Metastatic Liver Carcinoma in the Lung (tissue), 2 donors: Measurements from ENCODE around the gene KCNRG.

DNA sequence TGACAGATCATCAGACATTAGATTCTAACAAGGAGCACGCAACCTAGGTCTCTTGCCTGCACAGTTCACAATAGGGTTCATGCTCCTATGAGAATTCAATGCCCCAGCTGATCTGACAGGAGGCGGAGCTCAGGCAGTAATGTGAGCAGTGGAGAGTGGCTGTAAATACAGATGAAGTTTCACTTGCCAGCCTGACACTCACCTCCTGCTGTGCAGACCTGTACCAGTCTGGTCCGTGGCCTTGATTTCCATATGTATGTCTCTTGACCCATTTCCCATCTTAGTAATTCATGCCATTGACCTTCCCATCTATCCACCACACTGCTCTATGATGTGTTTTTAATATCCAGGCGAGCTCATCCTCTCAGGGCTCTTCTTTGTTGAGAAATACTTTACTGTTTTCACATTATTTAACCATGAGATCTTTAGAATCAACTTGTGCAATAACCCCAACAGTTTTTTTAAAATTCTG lies 95.2 kb downstream of the LRCH1 start:
- PRO-cap, 2 experiments, result peak in 1 of 2 experiments; most common minus-strand start position 72 of the sequence (in 1)

DNA sequence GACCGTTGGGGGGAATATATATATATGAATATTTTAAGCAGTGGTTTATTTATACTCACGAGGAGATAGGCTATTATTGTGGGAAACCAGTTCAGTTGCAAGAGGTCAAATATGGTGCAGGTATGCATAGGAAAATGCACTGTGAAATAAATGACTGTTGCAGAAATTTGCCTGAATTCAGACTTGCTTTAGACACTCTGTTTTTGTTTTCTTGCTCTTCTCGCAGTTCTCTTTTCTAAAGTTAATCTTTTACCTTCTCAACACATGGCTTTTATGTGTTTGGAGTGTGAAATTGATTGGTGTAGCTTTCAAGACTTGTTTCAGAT lies 109.7 kb downstream of the LRCH1 start:
- PRO-cap, 2 experiments, result no peak in any of the 2 experiments

DNA sequence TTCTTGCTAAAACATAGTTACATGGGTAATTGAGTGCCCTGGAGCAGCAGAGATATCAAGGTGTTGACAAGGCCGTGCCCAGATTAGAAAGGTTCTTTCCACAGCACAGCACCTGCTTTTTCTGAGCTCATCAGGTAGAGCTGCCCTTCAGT lies 114.1 kb downstream of the LRCH1 start:
- PRO-cap, 2 experiments, result no peak in any of the 2 experiments

- PRO-cap, 2 experiments, result no peak in any of the 2 experiments
Measured at GRCh38 chr13:46704865-46705295, 92.1 kb downstream of the ESD start.

- PRO-cap, 2 experiments, result no peak in any of the 2 experiments
Measured at GRCh38 chr13:46759906-46760442, 37.0 kb downstream of the ESD start.

- PRO-cap, 2 experiments, result no peak in any of the 2 experiments
Measured at GRCh38 chr13:48071918-48072782, 22.8 kb downstream of the MED4 start.

- PRO-cap, 2 experiments, result no peak in any of the 2 experiments
Measured at GRCh38 chr13:48248882-48249429, 15.9 kb downstream of the ITM2B start.

GRCh38 chr13:48307234-48307455 lies 3.6 kb downstream of the RB1 start:
- PRO-cap, 2 experiments, result no peak in any of the 2 experiments

DNA sequence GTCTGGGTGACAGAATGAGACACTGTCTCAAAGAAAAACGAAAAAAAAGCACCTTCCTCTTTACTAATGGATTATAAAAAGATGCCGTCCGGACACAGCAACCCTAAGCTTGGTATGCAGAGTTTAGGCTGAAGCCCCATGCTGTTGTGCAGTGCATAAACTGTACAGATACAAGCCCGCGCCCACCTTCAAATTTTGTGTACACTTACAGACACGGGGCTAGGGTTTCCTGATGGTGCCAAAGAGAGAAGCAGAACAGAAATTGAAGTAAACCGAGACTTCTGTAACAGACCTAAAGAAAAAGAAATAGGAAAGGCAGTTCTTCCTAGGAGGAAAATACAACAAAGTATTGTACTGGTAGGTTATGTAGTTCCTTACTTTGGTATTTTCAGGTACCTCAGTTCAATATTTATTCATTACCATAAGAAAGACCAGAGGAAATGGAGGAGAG lies 8.9 kb downstream of the LPAR6 start:
- PRO-cap, 2 experiments, result no peak in any of the 2 experiments

DNA sequence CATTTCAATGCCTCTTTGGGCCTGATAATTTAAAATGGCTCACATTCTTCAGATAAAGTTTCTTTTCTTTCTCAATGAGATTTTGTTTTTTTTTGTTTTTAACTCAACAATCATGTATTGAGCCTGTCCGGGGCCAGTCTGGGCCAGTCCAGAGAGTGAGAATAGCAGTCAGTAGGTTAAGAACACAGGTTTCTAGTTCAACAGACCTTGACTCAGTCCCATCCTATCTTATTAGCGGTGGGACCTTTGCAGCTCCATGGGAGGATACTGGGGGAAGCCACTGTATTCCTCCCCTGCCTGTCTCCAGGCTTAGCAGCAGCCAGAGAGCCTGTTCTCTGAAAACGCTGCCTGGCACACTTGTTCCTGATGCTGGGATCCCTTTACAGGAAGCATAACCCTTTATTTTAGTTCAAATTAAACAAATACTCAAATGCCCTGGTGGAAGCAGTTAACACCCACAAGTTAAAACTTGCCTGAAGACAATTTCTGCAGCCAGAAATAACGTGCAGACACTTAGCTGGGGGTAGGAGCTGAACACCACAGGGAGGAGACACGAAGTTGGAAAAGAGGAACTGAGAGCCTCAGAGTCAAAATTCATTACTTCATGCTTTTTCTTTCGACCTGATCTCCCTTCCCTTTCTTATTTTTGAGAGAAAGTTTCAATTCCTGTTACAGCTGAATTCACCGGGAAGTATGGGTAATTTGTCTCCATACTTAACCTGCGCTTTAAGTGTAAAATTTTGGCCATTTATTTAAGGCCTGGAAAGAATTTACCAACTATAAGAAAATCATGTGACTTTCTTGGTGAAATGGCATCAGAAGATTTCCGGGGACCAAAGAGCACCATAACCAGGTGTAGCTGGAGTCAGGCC lies 46.1 kb upstream of the RCBTB2 start:
- PRO-cap, 2 experiments, result no peak in any of the 2 experiments

DNA sequence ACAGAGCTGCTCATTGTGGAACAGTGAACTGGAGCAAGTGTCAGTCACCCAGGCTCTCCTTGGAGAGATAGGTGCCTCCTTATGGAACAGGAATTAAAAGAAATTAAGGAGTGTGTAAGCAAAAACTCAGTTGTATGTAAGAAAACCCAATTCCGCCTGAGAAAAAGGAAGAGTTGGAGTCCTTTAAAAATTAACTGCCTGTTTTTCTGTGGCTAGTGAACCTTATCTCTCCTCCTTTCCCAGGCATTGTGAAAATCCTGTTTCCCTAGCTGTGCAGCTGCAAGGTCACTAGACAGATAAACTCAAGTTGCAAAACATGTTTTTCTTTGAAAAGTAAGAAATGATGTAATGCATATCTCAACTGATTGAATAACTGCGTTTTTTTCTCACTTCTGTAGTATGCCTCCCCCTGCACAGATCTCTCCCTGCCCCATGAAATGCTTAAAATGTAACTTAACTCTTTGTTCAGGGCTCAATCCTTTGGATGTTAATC lies 27.8 kb upstream of the CYSLTR2 start:
- PRO-cap, 2 experiments, result no peak in any of the 2 experiments

- PRO-cap, 2 experiments, result no peak in any of the 2 experiments
Measured at GRCh38 chr13:48980089-48980657, 4.5 kb downstream of the FNDC3A start.

DNA sequence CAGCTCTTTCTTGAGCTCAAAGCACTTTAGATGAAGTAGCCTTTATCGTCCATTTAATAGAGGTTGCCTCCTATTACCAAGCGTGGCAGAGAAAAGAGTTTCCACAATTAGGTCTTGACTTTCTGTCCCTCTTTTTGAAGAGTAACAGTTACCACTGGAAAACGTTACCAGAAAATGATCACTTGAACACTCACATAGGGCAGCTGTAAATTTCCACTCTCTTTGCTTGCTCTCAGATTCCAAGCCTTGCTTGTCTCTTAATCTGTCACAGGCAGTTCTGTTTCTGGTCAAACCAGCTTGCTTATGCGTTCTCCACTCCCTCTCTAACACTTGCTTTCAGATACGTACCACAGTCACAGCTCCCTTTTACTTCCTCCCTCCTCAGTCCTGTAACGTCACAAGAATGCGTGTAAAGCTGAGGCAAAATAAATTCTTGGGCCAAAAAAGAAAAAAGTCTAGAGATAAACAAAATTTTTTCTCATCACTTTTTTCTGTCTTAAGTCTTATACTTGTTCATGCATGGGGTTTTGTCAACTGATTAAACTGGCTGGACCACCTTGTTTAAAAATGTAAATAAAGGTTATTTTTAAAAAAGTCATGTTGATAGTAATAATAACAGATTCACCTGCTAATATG lies 42.5 kb downstream of the CAB39L start:
- PRO-cap, 2 experiments, result peak in 2 of 2 experiments; most common minus-strand start position 279 of the sequence (in 1)

- PRO-cap, 2 experiments, result no peak in any of the 2 experiments
Measured at GRCh38 chr13:49530295-49530899, 34.6 kb downstream of the PHF11 start.

GRCh38 chr13:49533926-49534417 lies 38.2 kb downstream of the PHF11 start:
- PRO-cap, 2 experiments, result no peak in any of the 2 experiments

- PRO-cap, 2 experiments, result no peak in any of the 2 experiments
Measured at GRCh38 chr13:49540431-49541010, 44.8 kb downstream of the PHF11 start.

DNA sequence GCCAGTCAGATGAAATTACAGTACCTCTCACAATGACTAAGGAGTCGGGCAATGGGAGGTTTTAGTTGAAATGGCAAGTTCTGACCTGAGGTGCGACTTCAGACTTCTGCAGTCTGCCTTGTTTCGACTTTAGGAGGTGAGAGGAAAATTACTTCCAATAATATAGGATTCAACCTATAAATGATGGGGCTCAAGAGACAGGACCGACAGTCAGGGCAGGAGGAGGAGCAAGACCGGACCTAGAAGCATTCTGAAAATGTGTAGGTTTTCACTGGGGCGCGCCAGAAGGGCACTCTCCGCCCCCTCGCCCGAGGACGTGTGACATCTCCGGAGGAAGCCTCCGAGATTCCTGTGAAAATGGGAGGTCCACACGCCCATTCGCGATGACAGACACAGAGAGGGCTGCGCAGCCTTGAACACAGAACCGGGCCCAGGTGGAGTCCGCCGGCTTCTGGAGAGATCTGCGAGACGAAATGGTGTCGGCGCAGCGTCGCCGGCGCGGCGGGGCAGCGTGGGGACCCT lies 547 bp downstream of the SPRYD7 start:
- PRO-cap, 2 experiments, result peak in 2 of 2 experiments; most common plus-strand start position 377 of the sequence (in 2); most common minus-strand start position 258 of the sequence (in 1)

GRCh38 chr13:50015126-50015605 lies at the start of gene KCNRG:
KCNRG (plus strand) TSS chr13:50015444.
- PRO-cap, 2 experiments, result no peak in any of the 2 experiments

GRCh38 chr13:50080876-50081452 lies 65.7 kb downstream of the KCNRG start:
- PRO-cap, 2 experiments, result no peak in any of the 2 experiments

DNA sequence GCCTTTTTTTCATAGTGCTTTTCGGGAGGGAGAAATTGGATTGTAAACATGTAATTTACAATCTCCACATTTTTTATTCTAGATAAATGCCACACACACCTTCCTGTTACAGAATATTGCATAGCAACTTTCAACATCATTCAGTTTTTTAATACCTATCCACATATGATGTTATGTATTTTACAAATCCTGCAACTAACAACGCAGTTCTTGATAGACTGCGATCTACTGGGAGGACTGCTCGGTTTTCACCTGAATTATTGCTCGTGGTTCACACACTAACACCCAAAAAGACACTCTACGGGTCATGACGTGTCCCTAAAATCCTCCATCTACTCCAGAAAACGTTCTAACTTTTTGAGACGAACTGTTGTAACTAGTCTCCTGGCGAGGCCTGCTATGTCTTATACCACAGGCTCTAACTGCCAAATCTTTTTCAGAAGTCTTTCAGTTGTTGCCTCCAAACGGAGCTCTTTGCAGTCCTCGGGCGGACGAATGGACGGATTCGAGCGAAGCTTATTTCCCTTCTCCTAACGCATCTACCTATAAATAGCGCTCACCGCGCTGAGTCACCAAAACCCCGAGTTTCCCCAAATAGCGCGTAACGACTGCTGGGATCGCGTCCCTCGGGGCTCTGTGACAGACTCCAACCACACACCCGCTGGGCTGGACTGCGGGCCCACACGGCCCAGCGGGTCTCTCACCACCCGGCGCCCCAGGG lies 108.3 kb downstream of the KCNRG start:
- PRO-cap, 2 experiments, result peak in 2 of 2 experiments; most common plus-strand start position 620 of the sequence (in 2); most common minus-strand start position 490 of the sequence (in 1)